Smooth muscle cell (in vitro differentiated cells): ENCODE results near the gene AKAP1.

DNA sequence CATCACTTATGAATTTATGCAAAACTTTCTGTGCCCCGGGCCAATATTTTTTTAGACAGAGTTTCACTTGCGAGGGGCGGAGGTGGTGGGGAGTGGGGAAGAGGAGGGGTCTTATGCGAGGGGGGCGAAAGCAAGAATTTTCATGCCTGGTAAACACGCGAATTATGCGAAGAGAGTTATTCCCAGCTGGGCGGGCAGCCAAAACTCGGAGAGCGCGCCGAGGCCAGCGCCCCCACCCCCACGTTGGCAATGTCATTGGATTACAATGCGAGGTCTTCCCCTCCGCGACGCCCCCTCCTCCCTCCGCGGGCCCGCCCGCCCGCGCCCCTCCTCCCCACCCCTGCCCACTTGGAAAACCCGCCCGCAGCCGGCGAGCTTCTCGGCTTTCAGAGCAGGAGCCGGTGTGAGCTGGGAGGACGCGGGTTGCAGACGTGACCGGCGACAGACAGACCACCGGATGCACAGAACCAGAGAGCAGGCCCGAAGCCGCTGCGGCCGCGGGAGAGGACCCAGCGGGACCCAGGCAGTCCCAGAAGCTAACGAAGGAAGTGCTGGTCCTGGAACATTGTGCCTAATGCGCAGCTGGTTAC lies 4.0 kb downstream of the NOG start:
- RAMPAGE, long total RNA, result no peak

DNA sequence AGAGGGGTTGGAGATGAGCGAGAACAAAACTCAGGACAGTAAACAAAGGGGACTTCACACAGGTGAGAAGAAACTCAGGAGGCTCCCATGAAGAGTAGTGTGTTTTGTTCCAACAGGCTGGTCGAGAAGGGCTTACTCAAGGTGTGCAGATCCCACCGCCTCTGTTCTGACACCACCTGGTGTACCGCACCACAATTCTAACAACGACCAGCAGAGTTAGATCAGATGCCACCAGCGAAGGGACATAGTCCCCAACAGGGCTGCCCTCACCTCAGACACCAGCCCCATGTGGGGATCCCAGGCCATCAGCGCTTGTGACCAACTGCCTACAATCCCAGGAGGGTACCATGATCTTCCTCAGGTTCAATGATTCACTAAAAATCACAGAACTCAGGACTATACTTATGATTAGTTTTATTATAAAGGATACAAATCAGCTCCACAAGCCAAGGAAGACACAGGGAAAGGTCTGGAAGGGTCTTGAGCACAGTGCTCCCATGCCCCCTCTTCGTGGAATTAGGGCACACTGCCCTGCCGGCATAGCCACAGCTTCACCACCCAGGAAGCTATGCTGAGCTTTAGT lies 26.2 kb downstream of the TRIM25 start:
- RAMPAGE, long total RNA, result no peak

GRCh38 chr17:56898629-56899460 lies 15.0 kb downstream of the TRIM25 start:
- RAMPAGE, long total RNA, result no peak

DNA sequence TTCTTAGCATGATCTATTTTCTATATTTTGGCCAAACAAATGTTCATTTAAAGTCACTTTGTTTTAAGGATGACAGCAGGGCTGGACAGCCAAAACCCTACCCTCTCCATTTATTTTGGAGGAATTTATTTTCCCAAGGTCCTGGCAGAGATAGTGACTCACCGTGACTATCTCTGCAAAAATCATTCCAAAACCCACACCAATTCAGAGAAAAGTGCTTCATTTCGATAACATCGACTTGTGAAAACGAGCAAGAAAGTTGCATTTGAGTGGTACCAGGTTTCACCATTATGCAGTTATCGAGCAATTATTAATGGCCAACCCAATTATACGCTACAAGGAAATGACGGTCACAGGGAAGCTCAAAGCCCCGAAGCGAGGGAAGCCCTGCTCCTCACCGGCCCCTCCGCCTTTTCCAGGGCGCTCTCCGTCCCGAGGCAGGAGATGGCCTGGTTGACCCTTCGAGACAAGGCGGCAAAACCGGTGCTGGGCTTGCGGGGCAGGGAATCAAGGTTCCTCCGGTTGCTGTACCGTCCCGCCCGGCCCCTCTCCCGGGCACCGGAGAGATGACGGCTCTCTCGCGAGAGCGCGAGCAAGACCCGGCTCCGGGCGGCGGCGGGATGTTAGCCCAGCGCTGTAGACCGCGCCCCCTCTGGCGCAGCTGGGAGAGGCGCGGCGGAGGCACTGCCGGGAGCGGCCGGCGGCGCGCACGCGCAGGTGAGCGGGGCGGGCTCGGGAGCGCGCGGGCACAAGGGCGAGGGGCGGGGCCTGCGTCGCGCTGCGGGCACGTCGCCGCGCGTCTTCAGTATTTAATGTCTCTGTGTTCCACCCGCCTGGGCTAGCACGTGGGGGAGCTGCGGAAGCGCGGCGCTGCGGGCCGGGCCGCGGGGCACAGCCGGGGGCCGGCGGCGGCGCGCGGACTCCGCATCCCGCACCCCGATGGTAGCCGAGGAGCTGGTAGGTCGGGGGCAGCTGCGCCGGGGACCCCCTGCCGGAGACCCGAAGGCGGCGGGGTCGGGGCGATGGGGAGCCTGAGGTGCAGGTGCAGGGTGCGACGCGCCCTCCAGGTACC lies at the start of gene AKAP1:
AKAP1 (plus strand) TSS at position 805 of the 1,072 bp plus-strand sequence.
- RAMPAGE, long total RNA, result no peak

GRCh38 chr17:57092685-57093452 lies 7.8 kb downstream of the AKAP1 start:
- RAMPAGE, long total RNA, result no peak

DNA sequence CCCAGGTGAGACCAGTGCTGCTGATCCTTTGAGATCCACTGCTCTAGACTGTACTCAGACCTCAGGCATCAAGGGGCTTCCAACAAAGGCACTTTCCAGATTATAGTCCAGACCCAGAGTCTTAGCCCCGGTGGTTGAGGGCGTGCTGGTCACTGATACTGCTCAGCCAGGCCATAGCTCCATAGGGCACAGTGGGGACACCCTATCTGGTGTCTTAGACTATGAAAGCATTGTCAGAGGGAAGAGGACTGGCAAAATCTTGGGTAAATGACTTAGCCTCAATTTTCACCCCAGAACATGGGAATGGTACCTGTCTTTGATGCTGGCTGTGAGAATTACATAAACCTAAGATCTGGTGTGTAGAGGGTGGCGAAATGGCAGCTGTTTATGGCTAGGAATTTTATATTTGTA lies 32.1 kb downstream of the AKAP1 start:
- RAMPAGE, long total RNA, result no peak

- RAMPAGE, long total RNA, result no peak
Measured at GRCh38 chr17:57255915-57256260, 435 bp upstream of the MSI2 start.

GRCh38 chr17:57258411-57259009 lies 2.2 kb downstream of the MSI2 start:
- RAMPAGE, long total RNA, result no peak

- RAMPAGE, long total RNA, result no peak
Measured at GRCh38 chr17:57360001-57360686, 103.8 kb downstream of the MSI2 start.

DNA sequence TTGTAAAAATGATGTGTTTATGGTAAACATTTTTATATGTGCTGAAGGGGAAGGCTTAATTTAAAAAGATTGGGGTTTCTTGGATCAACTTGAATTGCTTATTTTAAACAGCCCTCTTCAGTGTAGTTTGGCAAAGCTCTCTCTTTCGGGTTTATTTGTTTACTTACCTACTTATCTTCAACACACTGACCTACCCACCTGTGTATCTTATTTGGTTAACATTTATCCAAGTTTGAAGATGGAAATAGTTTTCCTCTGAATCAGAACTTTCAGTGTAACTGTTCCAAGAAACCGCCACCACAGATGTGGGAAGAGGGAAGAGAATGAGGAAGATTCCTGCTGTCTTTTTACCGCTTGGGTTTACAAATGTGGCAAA lies 115.7 kb downstream of the MSI2 start:
- RAMPAGE, long total RNA, result no peak

DNA sequence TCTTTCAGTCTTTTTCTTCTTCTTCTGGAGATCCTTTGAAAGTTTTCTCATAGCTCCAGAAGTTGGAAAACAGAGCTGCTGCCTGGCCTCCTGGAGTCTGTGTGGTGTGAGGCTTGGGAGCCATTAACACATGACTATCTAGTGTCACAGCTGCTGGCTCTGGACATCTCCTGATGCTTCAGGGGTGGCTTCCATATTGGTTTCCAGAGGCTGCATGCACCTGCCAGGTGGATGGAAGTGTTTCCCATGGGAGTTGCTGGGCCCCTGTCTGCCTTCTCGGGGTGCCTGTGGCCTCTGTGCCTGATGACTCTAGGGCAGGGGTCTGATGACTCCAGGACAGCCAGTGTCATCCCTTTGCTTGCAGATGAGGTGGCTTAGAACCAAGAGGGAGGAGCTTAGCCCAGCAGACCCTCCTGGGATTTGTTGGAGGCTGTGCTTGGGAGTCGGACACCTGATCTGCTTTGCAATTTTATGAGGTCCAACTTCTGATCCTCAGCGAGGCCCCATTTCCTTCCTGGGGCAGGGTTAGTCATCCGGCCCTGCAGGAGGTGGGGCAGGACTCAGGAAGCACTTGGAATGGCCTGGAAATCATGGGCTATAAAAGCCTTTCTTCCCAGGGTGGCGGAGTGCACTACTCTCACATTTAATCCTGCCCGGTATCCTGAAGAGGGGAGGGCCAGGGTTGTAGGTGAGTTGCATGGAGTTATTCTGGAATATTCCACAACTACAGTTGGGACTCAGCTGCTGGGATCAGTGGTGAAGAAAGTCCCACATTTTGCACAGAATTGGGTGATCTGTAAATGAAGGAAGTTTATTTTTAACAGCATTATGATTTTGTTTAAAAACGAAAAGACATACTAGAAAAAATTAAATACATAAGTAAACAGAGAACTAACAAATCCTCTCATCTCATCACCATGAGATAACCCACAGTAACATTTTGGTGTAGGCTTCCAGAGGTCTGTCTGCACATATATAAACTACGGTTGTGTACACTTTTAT lies 168.5 kb downstream of the MSI2 start:
- RAMPAGE, long total RNA, result no peak

DNA sequence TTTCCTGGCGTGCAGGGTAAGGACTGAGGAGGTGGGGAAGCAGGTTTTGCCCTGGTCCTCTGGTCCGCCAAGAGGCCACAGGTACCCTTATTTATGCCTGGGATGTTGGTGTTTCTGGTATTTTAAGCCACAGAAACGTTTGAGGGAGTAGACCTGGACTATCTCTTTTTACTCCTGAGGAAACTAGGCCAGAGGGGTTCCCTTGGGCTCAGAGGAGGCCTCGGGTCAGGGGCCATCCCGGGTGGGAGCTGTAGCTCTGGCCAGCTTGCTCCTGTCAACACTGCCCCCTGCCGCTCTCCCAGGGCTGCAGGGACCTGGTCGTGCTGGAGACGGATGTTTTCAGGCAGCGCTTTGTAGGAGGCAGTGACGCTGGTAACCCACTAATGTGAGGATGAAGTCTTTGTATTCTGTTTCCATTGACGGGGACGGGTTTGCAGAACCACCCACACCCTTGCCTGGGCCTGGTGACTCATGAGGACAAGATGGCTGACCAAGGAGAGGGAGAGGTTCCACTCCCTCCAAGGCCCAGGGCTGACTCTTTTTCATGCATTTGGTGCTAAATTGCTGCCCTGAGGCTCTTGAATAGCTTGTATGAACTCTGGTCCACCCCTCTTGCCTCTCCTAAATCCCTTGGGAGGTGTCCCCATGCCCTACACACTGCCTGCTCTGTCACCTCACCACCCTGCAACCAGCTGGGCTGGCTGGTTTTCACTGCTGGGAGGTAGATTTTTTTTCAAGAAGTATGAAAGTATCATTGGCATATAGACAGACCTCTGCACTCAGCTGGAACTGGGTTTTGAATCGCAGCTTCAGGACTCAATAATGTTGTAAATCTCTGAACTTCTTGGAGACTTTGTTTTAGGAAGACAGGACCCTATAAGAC lies 184.6 kb downstream of the MSI2 start:
- RAMPAGE, long total RNA, result no peak

DNA sequence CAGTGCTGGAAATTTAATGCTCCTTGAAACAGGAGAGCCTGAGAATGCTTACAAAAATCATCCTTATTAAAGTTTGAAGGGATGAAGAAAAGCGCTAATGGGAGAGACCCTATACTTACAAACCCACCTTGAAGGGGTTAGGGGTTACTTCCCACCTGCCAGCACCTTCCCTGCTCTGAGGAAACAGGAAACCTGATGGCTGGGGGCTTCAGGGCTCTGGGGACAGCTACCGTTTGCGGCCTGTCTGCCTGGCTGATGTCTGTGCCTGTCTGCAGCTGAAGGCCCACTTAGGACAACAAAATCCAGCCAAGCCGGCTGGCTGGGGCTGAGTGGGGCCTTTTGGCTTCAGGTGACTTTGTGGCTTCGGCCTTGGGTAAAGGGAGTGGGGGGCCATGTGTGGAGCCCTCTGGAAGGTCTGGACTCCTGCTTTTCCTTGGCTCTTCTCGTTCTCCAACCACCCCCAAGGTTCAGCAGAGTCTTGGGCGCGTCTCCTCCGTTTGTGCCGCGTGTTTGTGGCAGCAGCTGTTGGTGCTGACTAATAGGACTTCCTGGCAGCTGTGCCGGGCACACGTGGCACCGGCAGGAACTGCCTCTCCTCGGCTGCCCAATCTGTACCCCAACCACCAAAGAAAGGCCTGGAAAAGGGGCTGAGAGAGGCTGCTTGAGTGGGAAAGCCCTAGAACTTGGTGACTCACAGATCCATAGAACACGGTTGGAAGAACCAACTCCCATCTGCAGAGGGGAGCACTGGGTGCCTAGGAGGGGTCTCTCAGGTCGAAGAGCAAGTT lies 186.7 kb downstream of the MSI2 start:
- RAMPAGE, long total RNA, result no peak

DNA sequence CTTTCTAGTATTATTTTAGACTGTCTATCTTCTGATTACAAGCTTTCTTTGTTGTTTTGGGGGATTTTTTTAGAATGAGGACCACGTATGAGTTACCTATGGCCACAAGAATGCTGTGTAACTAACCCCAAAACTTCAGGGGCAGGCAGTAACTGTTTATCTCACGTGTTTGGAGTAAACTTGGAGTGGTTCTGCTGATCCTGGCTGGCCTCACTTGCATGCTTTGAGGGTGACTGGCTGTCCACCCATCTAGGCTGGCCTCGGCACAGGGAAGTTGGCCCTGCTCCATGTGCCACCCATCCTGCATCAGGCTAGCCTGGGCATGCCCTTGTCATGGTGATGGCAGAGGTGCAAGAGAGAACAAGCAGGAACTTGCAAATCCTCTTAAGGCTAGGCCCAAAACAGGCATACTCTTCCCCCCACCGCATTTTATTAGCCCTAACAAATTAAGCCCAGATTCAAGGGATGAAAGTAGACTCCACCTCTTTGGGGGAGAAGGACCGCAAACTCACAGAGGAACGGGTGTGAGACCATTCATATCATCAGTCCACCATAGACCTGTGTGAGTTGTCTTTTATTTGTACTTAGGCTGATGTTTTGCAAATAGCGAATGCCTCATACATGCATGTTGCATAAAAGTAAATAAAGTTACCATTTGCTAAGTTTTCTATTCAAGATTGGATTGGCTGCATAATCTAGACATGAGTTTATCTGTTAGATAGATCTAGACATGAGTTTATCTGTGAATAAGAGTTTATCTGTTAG lies 221.1 kb downstream of the CCDC182 start:
- RAMPAGE, long total RNA, result no peak

- RAMPAGE, long total RNA, result no peak
Measured at GRCh38 chr17:57561562-57561774, 183.6 kb downstream of the CCDC182 start.

DNA sequence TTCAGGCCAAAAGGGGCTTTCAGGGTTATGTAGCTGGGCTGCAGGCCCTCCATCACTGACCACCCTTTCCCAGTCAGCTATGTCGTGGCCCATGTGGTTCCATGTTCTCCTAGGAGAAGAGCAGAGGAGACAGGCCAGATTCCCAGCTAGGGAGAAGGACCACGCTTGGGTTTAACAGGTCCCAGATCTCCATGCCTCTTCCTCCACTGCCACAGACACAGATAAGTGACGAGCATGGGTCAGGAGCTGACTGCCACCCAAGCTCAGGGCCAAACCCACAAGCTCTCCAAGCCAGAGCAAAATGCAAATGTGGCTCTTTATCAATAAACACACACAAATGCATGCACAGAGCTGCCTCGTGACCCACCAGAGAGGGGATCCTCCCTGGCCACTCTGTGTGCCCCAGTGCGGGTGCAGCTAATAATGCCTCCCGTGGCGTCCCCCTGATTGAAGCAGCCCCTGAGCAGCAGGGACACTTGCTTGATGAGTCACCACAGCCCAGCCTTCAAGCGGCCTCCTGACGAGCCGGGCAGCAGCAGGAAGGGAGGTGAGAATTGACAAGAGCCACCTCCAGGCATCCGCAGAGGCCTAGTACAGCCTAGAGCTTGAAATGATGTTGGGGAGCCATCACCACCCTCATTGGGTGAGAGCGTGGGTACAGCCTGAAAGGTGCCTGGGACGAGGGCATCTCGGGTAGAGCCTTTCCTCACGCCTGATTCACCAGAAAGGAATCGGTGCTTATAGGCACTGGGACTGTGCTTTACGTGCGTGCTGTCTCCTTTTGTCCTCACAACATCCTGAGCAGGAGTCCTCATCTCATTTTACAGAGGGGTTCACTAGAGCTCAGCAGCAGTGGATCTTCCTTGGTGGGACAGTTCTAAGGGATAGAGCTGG lies 143.8 kb downstream of the CCDC182 start:
- RAMPAGE, long total RNA, result no peak

GRCh38 chr17:57683560-57684007 lies 61.5 kb downstream of the CCDC182 start:
- RAMPAGE, long total RNA, result no peak

DNA sequence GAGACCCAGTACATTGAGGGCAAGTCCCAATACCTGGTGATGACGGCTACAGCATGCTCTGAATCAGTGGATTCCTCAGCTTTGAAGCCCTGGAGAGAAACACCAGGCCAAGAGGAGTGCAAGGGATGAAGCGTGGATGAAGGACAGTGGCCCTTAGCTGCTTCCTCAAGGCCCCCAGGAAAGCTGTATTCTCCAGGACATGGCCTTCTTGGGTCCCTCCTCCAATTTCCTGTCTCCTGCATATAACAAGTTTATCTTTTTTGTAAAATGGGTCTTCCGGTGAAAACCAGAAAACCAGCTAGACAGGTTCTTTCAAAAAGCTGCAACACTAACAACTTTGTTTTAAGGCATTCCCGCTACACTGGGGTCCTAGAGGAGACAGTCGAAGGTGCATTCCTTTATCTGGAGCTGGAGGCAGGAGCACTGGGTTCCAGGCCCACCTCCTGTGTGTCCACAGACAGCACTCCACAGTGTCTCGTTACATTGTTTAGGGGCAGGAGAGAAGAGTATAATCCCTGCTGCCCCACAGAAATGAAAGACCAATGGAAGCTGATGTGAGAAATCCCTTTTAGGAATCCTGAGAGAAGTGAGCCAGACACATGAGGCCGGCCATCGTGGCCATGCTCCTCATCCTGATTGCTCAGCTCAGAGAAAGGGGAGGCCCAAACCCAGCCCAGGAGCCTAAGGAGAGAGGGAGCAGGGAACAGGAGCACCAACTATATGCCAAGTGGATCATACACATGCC lies 59.7 kb downstream of the CCDC182 start:
- RAMPAGE, long total RNA, result no peak

GRCh38 chr17:57914340-57915154 lies 40.7 kb downstream of the CUEDC1 start:
- RAMPAGE, long total RNA, result no peak

DNA sequence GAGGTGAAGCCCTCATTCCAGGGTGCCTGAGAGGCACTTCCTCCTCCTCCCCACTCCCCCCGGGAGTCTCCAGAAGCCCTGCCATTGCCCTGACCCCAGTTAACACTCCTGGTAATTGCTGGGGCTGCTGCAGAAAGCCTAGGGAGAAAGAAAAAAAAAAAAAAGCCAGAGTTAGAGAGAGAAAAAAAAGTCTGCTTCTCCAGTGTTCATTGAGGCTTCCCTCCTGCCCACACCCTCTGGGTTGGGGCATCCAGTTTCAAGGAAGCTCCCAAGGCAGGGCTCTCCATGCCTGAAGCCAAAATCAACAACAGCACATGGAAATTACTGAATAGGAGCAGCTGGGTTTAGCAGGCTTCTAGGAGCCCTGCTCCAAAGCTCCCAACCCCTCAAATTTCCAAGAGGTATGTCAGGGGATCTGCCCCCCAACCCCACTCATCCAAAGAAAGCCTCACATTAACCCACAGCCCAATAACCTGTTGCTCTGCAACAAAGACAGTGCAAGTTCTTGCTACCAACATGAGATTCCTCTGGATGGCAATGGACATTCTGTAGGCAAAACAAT lies 27.9 kb downstream of the CUEDC1 start:
- RAMPAGE, long total RNA, result no peak